ENCODE results near the gene LCOR.

- PRO-cap = no peak
Observed at GRCh38 chr10:96257760-96258549, 13.4 kb downstream of the BLNK start.

- PRO-cap = no peak
Observed at GRCh38 chr10:96559862-96560533, 26.8 kb downstream of the TM9SF3 start.

- PRO-cap = no peak
Observed at GRCh38 chr10:96700481-96701230, 19.7 kb downstream of the PIK3AP1 start.

GRCh38 chr10:96721309-96721715, 998 bp upstream of the PIK3AP1 start:
- PRO-cap = no peak

- PRO-cap = bidirectional peak, plus-strand start at chr10:96832054, minus-strand start at chr10:96831853; bidirectional peak, plus-strand start at chr10:96832298, minus-strand start at chr10:96832162
Observed at GRCh38 chr10:96831554-96832358, at the start of gene LCOR. Gene LCOR (plus strand): TSS chr10:96832298.

- PRO-cap = no peak
Observed at GRCh38 chr10:96918035-96918604, 86.0 kb downstream of the LCOR start.

GRCh38 chr10:96982994-96983530, 151.0 kb downstream of the LCOR start:
- PRO-cap = no peak

DNA sequence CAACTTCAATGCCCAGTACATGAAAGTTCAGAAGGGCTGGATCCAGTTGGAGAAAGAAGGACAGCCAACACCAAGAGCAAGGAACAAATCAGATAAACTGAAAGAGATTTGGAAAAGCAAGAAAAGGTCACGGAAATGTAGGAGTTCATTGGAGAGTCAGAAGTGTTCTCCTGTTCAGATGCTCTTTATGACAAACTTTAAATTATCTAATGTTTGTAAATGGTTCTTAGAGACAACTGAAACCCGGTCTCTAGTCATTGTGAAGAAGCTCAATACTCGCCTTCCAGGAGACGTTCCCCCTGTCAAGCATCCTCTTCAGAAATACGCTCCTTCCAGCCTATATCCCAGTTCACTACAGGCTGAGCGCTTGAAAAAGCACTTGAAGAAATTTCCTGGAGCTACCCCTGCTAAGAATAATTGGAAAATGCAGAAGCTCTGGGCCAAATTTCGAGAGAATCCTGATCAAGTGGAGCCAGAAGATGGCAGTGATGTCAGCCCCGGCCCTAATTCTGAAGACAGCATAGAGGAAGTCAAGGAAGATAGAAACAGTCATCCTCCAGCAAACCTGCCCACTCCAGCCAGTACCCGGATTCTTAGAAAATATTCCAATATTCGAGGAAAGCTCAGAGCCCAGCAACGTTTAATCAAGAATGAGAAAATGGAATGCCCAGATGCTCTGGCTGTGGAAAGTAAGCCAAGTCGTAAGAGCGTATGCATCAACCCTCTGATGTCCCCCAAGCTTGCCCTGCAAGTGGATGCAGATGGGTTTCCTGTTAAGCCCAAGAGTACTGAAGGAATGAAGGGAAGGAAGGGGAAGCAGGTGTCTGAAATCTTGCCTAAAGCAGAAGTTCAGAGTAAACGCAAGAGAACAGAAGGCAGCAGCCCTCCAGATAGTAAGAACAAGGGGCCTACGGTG, 152.0 kb downstream of the LCOR start:
- PRO-cap = no peak

- PRO-cap = no peak
Observed at GRCh38 chr10:97380335-97381226, 20.6 kb downstream of the RRP12 start.

- PRO-cap = no peak
Observed at GRCh38 chr10:97432208-97432730, 6.3 kb downstream of the PGAM1 start.

DNA sequence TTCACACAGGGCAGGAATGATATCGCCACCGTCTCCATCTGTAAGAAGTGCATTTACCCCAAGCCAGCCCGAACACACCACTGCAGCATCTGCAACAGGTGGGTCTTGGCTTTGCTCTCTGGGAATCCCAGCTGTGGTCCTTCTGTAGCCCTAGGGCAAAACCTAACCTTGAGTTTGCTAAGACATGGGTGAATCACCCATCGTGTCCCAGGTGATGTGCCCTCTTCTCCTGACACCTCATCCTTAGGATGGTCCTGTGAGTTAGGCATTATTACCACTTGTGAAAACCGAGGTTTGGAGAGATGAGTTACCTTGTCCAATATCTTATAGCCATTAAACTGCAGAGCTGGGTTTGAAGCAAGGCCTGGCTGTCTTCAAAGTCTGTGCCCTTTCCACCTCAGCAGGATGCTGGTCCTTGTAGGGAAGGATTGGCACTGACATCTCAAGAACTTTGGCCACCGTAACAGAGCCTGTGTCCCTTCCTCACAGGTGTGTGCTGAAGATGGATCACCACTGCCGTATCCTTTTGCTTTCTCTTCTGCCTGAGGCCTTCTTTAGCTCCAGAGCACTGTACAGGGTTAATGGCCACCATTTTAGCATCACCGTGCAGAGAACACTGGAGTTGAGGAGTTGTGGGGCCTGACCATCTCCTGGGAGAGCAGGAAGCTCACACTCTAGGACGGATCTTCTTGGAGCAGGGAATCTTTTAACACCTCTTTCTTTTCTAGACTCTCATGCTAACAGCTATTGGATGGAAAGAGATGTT, 6.6 kb downstream of the ZDHHC16 start:
- PRO-cap = no peak

GRCh38 chr10:97455302-97455922, 9.4 kb downstream of the ZDHHC16 start:
- PRO-cap = no peak

GRCh38 chr10:97499273-97500157, 791 bp downstream of the UBTD1 start:
- PRO-cap = no peak

DNA sequence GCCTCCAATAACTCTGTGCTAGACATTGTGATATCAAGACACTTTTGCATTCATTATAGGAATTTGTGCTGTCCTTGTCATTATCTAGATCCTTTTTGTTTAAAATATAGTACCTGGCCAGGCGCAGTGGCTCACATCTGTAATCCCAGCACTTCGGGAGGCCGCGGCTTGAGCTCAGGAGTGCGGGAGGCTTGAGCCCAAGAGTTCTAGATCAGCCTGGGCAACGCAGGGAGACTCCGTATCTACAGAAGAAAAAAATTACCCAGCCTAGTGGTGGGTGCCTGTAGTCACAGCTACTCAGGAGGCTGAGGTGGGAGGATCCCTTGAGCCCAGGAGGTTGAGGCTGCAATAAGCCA, 570 bp upstream of the MORN4 start:
- PRO-cap = no peak

DNA sequence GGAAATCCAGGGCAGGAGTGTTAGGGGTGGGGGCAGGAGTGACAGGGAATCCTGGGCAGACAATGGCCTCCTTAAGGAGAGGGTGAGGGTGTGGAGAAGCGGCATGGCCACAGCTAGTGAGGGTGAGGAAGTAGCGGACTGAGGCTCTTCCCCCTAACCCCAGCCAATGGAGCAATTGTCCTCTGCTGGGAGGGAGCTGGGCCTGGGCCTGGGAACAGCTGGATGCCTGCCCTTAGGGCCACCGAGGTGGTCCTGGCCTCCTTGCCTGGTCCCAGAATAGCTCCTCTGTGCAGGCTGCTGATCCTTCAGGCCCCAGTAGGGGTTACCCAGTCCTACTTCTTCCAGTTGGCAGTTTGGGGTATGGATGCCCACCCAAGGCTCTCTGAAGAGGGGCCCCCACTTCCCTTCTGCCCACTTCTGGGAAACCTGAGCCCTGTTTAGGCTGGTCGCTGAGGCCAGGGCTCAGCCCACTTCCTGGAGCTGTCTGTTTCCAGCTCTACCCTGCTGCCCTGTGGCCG, 9.4 kb upstream of the SFRP5 start:
- PRO-cap = no peak

DNA sequence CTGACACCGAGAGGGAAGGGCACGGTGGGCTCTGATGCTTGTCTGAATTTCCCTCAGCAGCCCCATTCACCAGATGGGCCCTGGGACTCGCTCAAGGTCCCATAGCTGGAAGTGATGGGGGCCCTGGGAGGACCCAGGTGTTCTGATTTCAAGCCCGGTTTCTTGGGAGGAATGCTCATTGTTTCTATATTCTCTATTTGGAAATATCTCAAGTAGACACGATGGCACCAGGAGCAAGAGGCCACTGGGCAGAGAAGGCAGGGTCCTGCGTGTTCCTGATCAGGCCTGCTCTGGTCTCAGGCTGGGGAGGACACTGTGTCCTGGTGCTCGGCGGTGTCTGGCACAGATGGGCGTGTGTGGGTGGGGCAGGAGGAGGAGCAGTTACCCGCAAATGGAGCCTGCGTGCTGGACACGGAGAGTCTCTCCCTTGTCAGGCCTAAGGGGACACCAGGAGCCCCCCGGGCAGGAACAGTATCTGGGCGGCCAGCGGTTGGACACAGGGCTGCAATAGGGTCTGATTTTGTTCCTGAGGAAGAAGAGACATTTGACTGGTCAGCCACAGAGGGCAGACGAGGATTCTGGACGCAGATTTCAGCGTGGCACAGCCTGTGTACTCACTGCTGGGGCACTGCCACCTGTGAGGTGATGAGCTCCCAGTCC, 25.9 kb upstream of the GOLGA7B start:
- PRO-cap = no peak

DNA sequence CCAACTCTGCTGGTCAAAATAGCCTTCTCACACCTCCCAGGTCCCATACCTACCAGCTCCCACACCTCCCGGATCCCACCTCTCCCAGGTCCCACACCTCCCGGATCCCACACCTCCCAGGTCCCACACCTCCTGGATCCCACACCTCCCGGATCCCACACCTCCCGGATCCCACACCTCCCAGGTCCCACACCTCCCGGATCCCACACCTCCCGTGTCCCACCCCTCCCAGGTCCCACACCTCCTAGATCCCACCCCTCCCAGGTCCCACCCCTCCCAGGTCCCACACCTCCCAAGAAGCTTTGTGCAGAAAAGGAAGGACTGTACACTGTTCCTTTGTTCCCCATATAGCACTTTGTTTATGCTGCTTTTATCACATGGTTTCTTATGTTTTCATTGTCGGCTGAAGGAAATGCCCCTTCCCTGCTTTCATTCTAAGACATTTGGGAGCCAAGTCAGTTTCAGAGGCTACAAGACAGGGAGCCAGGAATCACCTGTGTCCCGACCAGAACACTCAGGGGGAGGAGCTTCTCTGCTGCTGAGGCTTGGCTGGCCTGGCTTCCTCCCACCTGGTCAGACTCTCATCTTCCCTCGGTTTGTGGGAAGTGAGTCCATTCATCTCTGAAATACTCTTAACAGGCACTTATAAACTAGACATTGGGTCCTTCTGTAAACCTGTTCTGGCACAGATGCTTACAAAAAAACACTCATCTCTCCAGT, 19.8 kb upstream of the GOLGA7B start:
- PRO-cap = no peak

DNA sequence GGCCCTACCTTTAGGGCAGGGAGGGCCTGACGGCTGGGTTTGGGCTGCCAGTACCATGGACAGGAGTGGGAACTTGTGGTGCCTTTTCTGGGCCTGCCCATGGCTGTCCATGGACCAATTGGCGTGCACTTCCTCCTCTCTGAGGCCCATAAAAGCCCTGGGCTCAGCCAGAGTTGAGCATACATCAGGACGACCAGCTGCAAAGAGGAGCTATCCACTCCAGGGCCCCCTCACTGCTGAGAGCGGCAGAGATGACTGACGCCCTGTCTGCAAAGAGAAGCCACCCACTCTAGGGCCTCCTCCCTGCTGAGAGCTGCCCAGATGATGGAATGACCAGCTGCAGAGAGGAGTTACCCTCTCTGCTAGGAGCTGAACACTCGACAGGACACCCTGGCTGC, 30.8 kb downstream of the CRTAC1 start:
- PRO-cap = no peak

DNA sequence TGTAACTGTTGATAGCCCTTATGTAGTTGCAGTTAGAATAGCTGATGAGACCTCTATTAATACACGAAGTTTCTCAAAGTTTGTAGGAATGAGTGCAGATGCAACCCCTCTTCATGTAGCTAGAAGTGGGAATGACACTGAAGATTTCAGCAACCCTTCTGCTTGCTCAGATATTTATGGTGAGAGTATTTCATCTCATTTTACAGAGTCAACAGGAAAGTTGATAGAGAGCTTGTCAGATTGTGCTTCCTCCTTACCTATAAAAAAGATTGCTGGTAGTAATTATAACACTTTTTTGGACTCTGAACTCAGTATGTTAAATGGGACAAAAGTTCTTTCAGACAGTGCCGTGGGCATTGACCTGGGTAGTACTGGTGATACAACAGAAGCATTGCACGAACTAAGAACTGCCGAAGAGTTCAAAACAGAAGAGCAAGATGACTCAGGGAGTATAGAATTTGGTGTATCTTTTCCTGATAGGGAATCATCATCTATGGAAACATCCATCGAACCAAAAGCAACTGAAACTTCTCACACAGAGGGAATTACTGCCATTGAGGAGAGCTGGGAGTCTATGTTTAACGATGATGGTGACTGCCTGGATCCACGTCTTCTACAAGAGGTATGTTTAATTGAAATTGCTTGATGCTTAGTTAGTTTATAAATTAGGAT, 58.6 kb downstream of the LOXL4 start:
- PRO-cap = no peak

DNA sequence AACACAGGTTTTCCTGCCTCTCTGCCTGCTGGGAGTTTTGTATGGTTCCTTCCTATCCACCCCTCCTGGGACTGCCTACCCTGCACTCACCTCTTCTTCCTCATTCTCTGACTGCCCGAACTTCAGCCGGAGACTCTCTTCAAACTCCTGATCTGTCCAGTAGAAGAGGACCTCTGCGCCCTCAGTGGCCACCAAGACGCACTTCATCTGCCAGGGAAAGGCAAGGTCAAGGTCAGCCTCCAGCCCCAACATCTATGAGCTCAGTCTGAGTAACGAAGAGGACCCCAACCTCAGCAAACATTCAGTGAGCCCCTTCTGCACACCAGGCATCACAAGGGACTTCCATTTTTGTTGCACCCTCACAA, 3.7 kb downstream of the HPS1 start:
- PRO-cap = unidirectional peak, minus-strand start at position 112 of the sequence

All from type B pancreatic cell (in vitro differentiated cells).